Peritoneum (tissue), 1 donor: ENCODE data around the genes STT3B and CMTM7.

DNA sequence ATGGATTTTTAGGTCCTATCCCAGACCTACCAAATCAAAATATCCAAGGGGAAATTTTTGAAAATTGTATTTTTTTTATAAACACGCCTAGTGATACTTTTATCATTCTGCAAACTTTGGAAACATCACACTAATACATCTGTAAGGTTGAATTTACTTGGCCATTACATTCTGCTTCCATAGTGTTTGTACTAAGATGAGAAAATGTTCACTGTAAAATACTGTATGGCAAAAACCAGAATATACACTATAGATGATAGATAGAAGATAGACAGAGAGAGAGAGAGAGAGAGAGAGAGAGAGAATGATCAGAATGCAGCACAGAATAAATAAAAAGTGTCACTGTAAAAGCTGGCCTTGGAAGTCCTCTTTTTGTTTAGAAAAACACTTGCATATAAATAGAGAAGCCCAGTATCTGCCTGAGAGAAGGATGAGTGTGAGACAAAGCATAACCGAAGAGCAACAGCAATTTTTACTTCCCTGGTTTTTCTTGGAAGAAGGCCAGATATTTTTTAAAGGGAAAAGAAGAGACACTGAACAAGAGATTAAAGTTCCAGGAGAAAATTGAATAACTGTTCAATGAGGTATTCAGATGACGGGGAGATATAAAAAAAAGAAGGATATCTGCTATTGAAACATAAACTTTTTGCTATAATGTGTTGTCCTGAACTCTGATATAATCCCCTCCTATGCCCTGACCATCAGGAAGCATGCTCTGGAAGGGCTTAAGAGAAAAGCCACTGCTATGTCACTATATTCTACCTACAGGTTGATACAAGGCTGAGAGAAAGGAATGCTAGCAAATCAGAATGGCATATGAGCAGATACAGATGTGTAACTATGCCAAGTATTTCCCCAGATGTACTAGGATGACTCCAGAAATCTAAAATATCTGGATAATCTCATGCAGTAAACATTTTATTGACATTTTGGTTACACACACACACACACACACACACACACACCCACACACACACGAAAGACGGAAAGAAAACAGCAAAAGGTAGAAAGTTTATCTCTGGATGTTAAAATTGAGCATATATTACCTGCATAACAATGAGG is 358.8 kb downstream of the RBMS3 start:
- PRO-cap: no peak

DNA sequence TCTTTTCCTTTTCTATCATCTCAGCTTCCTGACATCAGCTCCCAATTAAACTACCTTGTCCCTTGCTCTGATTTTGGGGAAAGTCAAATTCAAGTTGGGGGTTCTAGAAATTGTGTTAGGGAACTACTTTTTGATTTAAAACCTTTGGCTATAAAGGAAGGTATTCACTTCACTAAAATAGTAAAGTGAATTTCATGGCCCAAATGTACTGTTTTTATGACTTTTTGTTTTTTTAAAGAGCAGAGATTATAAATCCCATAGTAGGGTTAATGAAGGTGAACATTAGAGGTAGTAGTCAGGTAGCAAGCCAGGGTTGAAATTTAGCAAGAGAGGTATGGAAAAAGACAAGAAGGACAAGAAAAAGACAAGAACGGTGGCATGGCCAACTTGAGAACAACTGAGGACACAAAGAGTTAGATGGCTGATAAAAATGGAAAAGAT is 488.0 kb downstream of the RBMS3 start:
- PRO-cap: no peak

DNA sequence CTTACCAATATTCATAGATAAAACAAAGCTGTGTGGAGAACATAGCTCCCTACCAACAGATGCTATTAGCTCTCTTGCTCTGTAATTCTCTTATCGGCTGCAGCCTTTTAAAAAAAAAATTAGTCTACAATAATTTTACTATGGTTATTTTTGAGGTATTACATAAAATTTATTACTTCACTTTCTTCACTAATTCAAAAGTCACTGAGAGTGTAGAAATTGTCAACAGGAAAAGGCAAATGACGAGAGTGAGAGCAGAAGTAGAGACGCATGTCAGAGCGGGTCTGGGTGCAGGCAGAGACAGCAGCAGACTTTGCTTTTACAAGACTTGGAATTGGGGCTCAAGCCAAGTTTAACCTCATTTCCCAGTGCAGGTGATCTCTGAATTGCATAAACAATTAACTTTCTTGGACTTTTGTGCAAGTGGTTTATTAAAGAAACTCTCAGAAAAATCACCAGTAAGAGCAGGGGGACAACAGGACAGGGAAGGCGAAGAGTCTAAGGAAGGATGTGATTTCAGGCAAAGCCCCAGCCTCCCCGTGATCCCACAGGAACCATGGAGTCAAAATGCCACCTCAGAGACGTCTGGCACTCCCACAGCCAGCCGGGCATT is 274.2 kb upstream of the TGFBR2 start:
- PRO-cap: no peak

GRCh38 chr3:30496456-30496993 is 109.9 kb upstream of the TGFBR2 start:
- PRO-cap: no peak

DNA sequence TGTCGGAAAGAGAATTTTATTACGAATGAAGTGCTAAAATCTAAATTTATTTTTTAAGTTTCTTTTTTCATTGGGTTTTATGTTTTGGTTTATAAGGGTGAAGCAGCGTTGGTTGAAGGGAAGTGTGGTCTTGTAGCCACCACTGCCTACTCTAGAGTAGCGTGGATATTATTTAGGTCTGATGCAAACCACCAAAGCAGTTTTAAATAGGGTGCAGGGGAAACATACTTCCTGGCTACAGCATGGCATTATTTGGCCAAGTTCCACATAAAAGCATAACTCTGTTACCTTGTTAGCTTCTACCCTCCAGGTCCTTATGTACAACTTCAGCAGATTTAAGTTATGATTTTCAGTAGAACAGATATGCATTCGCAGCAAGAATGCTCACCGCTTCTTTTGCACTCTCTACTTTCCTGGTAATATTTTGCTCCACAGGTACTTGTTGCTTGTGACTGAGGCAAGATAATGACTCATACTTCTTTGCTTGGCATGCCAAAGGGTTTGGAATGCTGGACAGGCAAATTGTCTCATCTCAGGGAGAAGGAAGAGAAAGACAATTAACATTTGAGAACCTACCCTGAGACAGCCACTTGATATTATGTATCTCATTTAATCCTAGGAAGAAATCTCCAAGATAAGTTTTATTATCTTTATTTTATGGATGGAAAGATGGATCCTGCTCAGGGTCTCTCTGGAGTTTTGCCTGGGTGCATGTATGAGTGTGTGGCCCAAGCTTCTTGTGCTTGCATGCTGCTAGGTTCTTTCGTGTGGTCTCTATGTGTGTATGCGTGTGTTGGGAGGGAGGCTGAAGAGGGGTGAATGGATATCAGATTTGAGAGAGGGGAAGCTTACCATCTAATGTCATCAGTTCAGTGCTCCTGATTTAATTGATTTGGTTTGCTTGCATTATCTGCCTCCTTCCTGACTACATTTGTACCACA is 5.5 kb downstream of the TGFBR2 start:
- PRO-cap: no peak

- PRO-cap: no peak
These were observed 33.5 kb downstream of the TGFBR2 start for GRCh38 chr3:30639766-30640428.

DNA sequence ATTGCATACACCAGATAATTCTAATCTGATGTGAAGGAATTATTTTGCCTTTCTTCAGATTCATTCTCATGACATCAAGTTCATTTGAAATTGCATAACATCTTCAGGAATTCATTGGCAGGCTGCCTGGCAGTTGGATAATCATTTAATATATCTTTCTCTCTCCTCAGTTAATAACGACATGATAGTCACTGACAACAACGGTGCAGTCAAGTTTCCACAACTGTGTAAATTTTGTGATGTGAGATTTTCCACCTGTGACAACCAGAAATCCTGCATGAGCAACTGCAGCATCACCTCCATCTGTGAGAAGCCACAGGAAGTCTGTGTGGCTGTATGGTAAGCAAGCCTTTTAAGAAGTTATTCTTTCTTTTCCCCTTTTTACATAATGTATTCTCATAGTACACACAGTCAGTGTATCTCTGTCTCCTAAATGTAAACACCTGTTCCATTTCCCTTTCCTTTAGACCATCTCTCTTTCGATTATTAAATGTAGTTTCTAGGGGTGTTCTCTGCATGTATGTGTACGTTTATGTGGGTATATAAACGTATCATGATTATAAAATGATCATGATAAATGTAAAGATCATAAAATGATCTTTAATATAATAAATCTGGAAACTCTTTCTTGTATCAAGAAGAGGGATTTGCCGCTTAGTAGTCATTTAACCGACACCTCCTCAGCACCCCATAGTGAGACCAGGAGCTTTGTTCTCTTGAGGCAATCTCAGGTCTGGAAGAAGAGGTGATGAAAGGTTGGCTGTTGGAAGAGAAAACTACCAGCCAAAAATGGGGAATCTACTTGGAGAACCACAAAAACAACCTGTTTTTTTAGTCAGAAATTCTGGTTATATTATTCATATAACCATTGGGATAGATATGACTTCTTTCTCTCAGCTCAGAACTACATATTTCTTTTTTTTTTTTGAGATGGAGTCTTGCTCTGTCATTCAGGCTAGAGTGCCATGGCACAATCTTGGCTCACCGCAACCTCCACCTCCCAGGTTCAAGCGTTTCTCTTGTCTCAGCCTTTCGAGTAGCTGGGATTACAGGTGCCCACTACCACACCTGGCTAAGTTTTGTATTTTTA is 38.5 kb downstream of the TGFBR2 start:
- PRO-cap: no peak

GRCh38 chr3:31532493-31533502 is at the start of gene STT3B:
Gene STT3B (plus strand): TSS chr3:31532925.
- PRO-cap: bidirectional peak, plus-strand start at chr3:31532638, minus-strand start at chr3:31532382; bidirectional peak, plus-strand start at chr3:31532910, minus-strand start at chr3:31532860

- PRO-cap: unidirectional peak, plus-strand start at chr3:31533780
These were observed 792 bp downstream of the STT3B start for GRCh38 chr3:31533503-31533930.

DNA sequence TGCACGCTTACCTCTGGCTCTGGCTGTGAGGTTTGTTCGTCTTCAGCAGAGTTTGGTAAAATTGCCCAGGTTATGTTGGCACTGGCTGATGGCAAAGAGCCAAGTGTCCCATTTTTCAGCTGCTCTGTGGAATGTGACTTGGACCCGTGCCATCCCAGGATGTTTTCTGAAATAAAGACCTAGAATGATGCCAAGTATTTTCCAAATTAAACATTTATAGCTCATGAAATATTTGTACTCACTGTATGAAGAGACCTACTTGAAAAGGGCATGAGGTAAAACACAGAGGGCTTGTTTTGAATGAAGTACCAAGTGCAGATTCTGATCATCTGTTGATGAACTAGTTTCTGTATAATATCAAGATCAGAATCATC is 200.5 kb downstream of the STT3B start:
- PRO-cap: no peak

DNA sequence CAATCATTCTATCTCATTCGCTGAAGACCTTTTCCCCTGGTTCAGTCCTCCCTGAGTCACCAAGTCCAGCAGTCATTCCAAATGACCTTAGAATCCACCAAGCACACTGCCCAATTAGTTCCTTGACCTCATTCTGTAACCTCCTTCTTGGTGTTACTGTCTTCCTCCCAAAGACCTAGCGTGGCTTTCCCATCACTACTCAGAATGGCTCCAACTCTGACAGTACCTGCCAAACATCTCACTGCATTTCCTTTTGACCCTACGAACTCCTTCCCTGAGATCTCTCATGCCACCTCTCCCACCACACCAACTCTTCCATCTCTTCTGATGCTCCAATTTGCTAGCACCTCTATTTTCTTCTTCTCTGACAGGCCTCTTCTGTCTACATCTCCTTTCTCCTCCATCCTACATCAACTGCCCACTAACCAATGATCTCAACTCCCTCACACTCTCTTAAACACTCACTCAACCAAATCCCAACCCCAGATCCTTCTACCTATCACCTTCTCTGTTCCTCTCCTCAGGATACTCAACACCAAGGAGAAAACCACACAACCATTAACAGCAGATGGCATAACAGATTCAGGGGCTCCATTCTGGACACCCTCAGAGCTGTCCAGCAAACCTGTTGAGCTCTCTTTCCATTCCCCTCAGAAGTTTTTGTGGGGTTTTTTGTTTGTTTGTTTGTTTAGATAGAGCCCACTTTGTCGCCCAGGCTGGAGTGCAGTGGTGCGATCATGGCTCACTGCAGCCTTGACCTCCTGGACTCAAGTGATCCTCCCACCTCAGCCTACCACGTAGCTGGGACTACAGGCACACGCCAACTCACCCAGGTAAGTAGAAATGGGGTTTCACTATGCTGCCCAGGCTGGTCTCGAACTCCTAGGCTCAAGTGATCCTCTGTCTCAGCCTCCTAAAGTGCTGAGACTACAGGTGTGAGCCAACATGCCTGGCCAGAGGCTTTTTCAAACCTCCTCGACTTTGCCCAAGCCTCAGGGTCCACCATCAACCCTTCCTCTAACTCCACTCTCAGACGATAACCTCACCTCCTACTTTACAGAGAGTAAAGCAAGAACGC is 42.9 kb downstream of the OSBPL10 start:
- PRO-cap: no peak

GRCh38 chr3:32213385-32213739 is 25.1 kb upstream of the CMTM8 start:
- PRO-cap: no peak

GRCh38 chr3:32391234-32391961 is at the start of gene CMTM7:
Gene CMTM7 (plus strand): TSS chr3:32391853.
- PRO-cap: bidirectional peak, plus-strand start at chr3:32391879, minus-strand start at chr3:32391769

DNA sequence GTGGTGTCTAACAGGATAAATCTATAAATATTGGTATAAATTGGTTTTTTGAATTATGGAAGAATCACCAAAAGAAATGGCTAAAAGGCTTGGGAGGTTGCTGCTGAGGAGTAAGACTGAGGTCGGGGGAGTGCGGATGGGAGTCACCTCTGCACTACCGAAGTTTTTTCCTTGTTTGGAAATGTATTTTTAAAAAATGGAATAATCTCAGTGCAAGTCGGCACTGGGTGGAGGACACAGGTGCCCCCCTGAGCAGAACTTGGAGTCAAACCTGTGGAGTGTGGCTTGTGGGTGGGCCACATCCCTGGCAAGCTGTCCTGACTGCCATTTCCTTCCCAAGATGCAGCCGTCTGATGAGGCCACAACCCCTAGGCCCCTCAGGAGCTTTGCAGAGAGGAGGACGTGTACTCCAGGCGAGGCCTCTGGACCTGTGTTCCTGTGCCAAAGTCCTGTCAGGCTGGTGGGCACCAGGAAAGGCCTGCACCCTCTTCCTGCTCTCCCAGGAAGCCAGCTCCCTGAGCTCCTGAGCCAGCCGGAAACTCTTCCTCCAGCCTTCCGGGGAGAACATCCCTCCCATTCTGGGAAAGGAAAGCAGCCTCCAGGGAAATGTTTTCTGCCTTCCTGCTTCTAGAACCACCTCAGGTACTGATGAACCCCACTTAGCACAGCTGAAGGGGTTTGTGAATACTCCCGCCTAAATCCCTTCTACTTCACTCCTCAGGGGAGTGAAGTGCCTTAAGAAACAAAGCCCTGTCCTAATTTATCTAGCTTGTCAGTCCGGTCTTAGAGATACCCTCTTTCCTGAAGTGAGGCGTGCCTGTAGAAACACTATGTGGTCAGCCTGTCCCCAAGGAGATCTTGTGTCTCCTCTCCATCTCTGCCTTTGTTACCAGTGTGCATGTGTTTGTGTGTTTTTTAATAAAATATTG is 48.5 kb downstream of the CMTM6 start:
- PRO-cap: no peak

DNA sequence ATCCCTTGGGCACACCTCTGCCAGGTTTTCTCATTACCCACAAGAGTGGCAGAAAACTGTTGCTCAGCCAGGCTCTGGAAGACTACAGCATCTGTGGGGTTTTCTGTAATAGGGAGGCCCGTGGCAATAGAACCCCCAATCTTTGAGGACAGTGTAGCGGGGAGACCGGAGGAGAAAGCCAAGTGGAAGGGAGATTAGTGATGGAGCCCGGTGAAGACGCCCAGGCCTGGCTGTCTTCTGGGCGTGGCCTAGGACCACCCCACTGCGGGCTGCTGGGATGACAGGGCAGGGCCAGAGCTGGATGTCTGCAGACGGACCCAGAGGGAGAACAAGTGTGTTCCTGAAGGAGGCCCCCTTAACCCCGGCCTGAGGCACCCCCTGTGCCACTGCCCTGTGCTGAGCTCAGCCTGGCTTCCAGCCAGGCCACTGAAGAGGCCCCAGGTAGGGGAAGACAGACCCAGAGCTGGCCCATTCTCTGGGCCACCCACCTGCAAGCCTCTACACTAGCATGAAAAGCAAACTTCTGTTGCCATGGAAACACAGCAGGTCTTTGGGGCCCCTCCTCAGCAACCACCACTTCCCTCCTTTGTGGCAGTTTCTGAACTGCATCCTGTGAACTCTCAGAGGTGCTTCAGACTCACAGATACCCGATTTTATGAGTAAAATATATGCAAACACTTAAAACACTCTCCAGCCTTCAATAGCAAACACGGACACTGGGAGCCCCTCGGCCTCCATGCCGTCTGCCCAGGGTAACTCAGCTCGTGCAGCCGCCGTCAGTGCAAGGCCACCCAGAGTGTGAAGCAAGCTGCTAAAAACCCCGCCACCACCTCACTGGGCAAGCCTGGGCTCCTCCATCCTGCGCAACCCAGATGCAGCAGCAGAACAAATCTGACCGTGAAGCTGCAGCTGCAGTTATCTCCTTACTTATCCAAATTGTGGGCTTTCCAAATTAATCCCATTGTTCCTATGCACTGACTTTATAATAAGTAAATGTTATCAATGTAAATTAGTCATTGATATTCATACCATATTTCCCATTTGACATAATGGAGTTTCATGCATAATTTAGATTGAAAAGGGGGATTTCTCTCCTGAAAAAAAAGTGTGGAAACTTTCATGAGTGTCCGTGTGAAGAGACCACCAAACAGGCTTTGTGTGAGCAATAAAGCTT is 42.4 kb downstream of the CMTM6 start:
- PRO-cap: no peak

DNA sequence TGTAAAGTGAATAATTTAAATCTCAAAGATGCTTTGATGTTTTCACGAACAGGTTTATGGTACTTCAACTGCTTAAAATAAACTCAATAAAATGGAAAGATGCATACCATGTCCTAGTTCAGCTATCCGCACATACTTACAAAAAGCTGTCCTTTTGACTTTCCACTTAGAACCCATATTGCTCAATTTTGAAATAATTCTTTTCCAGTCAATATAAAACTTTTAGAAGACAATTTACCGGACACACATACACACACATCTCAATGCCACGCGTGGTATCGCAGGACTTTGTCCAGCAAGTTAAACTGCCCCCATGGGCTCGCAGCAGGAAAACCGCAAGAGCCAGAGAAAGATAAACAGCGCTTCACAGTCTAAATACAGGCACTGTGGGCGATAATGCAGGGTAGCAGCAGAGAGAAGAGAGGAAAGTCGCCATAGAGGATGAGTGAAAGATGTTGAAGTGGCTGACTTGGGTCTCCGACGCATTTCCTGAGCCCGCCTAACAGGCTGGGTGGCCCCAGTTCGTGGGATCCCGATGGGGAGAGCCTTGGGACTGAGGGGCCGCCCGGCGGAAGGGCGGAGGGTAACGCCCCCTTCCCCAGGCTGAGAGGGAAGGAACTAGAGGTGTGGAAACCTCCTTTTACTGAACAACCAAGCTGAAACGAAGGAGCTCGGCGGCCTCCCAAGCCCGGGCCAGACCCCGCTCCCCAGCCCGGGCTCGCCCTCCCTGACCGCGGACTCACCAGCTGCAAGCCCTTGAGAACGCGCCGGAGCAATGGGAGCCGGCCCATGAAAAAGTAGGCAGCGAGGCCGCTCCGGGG is 577 bp downstream of the CMTM6 start:
- PRO-cap: no peak

GRCh38 chr3:32819437-32819920 is 1.7 kb downstream of the TRIM71 start:
- PRO-cap: no peak

DNA sequence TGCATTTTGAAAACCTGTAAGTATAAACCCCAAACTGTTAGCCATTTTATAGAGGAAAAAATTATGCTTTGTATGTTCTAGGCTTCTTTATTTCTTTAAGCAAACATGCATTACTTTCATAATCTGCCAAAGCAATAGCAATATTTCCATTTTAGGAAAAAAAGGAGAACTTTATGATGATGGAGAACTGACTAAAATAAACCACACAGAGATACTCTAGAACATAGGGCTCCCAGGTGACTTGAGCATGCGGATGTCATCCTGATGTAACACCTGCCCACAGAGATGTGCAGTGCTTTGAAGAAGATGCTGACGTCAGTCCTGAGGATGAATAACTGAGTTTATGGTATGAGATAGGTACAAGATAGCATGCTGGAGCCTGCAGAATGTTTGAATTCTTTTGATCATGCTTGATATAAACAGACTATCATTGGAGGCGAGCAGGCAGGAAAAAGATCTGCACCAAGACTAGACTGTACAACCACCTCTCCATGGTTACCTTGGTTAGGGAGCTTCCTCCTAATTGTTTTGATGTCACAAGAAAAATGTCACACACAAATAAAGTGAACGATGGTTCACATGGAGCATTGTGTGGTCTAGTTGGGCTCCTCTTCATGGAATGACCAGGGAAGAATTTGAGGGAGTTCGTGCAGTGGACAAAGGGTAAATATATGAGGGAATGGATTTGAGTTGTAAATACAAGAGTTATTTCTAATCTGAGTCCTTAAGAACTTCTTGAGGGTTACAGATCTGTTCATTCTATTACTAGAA is 12.5 kb downstream of the CCR4 start:
- PRO-cap: no peak

DNA sequence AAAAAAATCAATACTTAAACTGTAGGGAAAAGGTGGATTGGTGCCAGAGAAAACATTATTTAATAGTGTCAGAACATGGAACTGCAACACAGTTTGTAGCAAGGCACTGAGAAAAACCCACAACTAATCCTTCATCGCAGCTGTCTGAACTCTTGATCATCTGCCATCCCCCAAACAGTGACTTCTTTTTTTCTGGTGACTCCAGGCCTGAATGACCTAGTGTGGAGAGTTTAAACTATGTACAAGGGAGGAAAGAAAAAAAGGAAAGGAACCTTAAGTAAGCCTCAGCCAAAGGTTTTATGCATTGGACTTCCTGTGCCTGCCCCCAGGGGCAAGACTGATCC is 33.1 kb downstream of the CRTAP start:
- PRO-cap: no peak

DNA sequence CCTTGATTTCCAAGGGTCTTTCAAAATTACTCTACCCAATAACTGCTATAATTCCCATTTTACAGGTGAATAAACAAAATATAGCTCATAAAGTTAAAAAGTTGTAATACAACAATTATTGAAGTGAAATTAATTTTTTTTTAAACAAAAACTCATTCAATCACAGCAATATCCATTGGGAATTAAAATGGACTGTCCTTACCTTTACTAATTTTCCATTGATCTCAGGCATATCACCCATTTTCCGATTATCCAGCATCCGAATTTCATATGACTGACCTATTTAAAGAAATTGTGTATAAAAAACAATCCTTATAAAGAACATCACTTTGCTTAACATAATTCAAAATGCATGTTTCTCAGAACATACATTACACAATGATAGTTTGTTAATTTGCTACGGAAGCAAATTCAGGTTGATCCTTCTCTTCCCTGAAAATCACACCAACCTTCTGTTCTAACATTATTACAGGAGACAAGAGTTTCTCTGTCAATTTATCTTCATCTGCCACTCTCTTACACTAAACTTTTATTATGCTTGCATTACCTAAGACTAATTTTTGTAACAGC is 23.6 kb downstream of the UBP1 start:
- PRO-cap: no peak